Testis (tissue), 5 donors: ENCODE measurements around a stretch of chr9.

DNA sequence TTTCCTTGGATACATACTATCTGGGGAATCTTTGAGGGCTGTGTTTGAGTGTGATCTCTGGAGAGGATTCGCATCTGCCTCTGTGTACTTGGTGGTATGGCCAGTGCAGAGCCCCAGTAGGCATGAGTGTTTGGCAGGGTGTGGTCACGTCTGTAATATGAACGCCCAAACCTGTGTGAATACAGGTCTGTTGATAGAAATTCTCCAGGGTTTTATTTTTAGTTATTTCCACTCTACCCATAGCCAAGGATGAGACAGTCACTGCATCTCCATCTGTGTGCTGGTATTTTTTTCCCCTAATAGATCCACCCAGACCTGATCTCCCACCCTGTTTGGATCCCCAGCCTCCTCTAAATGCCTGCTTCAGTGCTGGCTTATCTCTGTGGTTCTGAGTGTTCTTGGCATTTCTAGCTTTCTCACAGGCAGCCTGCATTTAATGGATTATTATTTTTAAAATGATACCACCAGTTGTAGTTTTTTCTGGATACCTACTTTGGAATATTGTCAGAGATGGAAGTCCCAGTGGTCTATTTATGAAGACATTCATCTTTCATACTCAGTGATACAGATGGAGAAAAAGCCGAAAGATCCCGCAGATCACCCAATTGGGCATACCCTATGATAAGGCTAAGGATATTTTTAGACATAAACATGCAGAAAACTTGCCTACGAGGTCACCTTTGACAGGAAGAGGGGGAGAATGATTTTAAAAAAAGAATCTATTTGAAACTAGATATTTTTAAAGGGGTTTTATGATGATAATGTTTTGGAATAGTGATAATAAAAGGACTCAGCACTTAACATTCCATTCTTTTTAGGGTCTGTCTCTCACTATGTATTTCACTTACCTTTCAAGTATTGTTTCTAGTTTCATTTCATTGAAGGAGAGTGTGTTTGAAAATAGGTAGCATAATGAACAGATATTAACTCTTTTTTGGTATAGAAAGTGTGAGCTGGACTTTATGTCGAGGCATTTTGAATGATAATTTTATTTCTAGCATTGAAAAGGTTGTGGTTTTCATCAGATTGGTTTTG, 37.7 kb downstream of the TJP2 start:
- PRO-cap, 3 experiments: peak in 1 of 3 experiments; most common minus-strand start position 390 of the sequence (in 1)
- RAMPAGE, long total RNA, 2 experiments: no peak in any of the 2 experiments
- RRBS: no CpG with 5 or more reads among the region's 7 CpGs

GRCh38 chr9:69220658-69221406, 46.8 kb downstream of the TJP2 start:
- PRO-cap, 3 experiments: no peak in any of the 3 experiments
- RAMPAGE, long total RNA, 2 experiments: no peak in any of the 2 experiments
- RRBS: 25% methylated on average over 29 of the region's 58 CpGs

GRCh38 chr9:69247190-69247716, 73.2 kb downstream of the TJP2 start:
- PRO-cap, 3 experiments: no peak in any of the 3 experiments
- RAMPAGE, long total RNA, 2 experiments: no peak in any of the 2 experiments
- RRBS: no CpG with 5 or more reads among the region's 6 CpGs

DNA sequence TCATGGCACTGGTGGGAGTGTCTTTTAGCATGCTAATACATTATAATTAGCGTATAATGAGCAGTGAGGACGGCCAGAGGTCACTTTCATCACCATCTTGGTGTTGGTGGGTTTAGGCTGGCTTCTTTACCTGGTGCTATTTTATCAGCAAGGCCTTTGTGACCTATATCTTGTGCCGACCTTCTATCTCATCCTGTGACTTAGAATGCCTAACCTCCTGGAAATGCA, 17.8 kb upstream of the ENTREP1 start:
- PRO-cap, 3 experiments: no peak in any of the 3 experiments
- RAMPAGE, long total RNA, 2 experiments: no peak in any of the 2 experiments
- RRBS: no CpG with 5 or more reads among the region's 3 CpGs

- PRO-cap, 3 experiments: no peak in any of the 3 experiments
- RAMPAGE, long total RNA, 2 experiments: no peak in any of the 2 experiments
- RRBS: no CpG with 5 or more reads among the region's 8 CpGs
Measured at GRCh38 chr9:69307493-69308564, 17.2 kb upstream of the ENTREP1 start.

GRCh38 chr9:69397249-69397927, 72.4 kb downstream of the ENTREP1 start:
- PRO-cap, 3 experiments: no peak in any of the 3 experiments
- RAMPAGE, long total RNA, 2 experiments: no peak in any of the 2 experiments
- RRBS: no CpG with 5 or more reads among the region's 10 CpGs

GRCh38 chr9:69461119-69461652, 136.2 kb downstream of the ENTREP1 start:
- PRO-cap, 3 experiments: peak in 2 of 3 experiments; most common minus-strand start chr9:69461354 (in 2)
- RAMPAGE, long total RNA, 2 experiments: no peak in any of the 2 experiments
- RRBS: no CpG with 5 or more reads among the region's 6 CpGs

DNA sequence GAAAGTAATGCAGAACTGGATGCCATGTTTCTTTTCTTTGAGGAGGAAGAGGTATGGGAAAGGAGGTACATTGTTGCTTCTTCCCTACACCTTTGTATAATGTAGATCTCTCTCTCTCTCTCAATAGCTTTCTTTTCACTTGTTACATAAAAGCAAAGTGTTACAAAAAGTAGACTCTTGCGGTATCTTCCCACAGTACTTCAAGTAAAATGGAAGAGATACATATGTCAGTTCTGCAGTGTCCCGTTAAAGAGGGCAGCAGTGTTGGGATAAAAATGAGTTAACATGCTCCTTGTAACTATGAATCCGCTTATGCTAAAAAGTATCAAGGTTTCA, 942 bp downstream of the PTAR1 start:
- PRO-cap, 3 experiments: no peak in any of the 3 experiments
- RAMPAGE, long total RNA, 2 experiments: no peak in any of the 2 experiments
- RRBS: no CpG with 5 or more reads among the region's 3 CpGs

GRCh38 chr9:70065589-70065988, 21.9 kb downstream of the MAMDC2 start:
- PRO-cap, 3 experiments: peak in 1 of 3 experiments; most common minus-strand start chr9:70065707 (in 1)
- RAMPAGE, long total RNA, 2 experiments: no peak in any of the 2 experiments
- RRBS: no CpG with 5 or more reads among the region's 1 CpG

DNA sequence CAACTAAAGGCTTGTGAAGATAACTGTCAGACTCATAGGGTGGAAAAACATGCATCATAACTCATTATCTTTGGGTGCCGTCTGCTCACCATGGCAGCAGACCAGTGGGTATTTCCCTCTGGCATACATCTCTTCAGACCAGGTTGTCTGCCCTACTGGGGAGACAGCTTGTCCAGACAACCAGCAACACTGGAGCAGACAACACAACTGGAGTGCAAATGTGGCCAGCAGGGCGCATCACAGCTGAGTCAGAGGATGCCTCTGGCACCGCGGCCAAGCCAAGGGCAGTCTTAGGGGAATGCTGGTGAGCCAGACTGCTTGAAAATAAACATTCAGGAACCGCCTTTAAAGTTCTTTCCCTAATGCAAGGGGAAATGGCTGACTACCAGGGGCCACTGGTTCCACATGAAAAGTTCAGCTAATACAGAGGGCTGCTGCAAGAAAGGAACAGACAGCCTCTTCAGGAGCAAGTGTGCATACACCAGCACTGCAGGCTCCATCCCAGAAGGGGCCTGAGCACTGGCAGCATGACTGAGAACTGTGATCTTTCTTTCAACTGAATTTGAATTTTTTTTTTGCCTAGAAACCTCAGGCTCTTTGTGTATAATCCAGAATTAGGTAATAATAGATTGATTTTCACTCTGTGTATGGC, 77.3 kb downstream of the MAMDC2 start:
- PRO-cap, 3 experiments: peak in 1 of 3 experiments; most common plus-strand start position 360 of the sequence (in 1); most common minus-strand start position 191 of the sequence (in 1)
- RAMPAGE, long total RNA, 2 experiments: no peak in any of the 2 experiments
- RRBS: no CpG with 5 or more reads among the region's 5 CpGs

DNA sequence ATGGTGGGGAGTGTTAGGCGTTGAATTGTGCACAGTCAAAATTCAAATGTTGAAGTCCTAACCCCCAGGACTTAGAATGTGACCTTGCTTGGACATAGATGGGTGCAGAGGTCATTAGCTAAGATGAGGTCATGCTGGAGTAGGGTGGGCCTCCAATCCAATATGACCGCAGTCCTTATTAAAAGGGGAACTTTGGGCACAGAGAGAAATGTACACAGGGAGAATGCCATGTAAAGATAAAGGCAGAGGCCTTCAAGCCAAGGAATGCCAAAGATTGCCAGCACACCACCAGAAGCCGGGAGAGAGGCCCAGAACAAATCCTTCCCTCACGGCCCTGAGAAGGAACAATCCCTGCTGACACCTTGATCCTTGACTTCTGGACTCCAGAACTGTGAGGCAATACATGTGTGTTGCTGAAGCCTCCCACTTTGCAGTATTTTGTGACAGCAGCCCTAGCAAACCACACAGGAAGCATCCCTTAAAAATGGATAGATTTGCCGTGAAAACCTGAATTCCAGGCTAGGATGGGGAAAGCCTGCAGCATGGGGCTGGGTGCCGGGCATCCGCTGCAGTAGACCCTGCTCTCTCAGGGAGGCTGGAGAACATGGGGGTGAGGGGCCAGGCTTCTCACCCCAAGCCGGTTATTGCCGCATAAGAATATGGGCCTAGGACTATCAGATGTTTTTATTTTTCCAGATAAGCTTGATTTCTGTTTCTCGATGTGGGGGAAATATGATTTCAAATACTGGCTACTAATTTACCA, 80.1 kb downstream of the MAMDC2 start:
- PRO-cap, 3 experiments: peak in 1 of 3 experiments; most common plus-strand start position 510 of the sequence (in 1); most common minus-strand start position 299 of the sequence (in 1)
- RAMPAGE, long total RNA, 2 experiments: no peak in any of the 2 experiments
- RRBS: 81% methylated on average over 3 of the region's 10 CpGs

- PRO-cap, 3 experiments: no peak in any of the 3 experiments
- RAMPAGE, long total RNA, 2 experiments: no peak in any of the 2 experiments
- RRBS: no CpG with 5 or more reads among the region's 27 CpGs
Measured at GRCh38 chr9:70204503-70205373, 54.0 kb upstream of the SMC5 start.

- PRO-cap, 3 experiments: no peak in any of the 3 experiments
- RAMPAGE, long total RNA, 2 experiments: no peak in any of the 2 experiments
- RRBS: no CpG with 5 or more reads among the region's 2 CpGs
Measured at GRCh38 chr9:70205385-70206007, 53.3 kb upstream of the SMC5 start.

GRCh38 chr9:70218156-70218687, 40.6 kb upstream of the SMC5 start:
- PRO-cap, 3 experiments: no peak in any of the 3 experiments
- RAMPAGE, long total RNA, 2 experiments: no peak in any of the 2 experiments
- RRBS: no CpG with 5 or more reads among the region's 4 CpGs

DNA sequence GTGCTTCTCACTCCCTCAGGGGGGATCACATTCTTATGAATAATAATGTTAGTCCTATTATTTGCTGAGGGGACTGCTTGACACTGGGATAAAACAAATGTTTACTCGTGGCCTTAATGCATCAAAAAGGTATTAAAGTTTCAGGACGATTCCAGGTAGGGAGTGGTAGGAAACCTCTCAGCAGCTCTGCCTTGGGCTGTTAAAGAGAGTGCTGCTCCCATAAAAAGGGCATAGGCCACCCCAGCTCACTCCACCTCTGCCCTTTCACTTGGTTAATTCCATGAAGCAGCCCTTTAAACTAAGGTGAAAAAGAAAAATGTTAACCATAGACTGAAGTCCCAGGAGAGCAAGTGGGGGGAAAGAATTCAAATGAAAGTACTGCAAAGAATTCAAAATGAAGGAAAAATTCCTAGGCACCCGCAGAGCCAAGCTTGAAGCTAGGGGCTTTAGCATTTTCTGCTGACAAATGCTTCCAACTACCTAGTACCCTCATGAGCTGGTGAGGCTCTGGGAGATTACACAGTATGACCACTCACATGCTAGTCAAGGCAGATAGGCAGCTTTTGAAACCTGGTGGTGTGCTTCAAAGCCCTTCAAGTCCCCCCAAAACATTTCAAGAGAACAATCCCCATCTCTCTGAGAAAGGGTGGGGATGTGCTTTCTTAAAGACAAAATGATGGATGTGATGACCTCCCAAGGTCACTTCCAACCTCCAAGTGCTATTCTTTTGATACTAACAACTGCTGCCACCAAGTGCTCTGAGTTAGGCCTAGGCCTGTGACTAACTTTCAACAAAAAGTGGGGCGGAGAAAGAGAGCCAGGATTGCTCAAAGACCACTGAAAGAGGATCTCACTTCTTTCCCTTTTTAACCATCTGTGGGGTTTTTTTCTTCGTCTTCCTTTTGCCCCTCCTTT, 8.4 kb downstream of the KLF9 start:
- PRO-cap, 3 experiments: peak in 3 of 3 experiments; most common minus-strand start position 839 of the sequence (in 3)
- RAMPAGE, long total RNA, 2 experiments: no peak in any of the 2 experiments
- RRBS: no CpG with 5 or more reads among the region's 5 CpGs

DNA sequence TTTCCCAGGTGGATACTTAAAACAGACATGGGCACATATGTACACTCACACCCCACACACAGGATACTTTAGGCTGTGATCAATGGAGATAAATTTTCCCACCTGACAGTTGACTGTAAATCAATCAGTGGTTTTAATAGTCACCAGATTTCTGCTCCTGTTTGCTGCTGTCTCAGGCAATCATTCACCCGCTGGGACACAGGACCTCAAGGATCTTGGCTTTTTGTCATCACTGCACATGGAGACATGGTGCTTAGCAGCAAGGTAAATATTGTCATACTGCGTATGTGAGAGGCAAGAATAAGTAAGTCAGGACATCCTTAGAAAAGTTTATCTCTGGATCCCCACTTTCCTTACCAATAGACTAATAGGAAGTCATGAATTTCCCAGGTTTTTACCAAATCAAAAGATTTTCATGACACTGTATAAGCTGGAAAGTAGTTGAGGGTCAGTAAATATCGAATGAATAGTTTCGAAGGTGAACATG, 60.8 kb upstream of the KLF9 start:
- PRO-cap, 3 experiments: no peak in any of the 3 experiments
- RAMPAGE, long total RNA, 2 experiments: no peak in any of the 2 experiments
- RRBS: no CpG with 5 or more reads among the region's 4 CpGs

- PRO-cap, 3 experiments: no peak in any of the 3 experiments
- RAMPAGE, long total RNA, 2 experiments: no peak in any of the 2 experiments
- RRBS: no CpG with 5 or more reads among the region's 1 CpG
Measured at GRCh38 chr9:70481539-70481815, 67.0 kb upstream of the KLF9 start.

DNA sequence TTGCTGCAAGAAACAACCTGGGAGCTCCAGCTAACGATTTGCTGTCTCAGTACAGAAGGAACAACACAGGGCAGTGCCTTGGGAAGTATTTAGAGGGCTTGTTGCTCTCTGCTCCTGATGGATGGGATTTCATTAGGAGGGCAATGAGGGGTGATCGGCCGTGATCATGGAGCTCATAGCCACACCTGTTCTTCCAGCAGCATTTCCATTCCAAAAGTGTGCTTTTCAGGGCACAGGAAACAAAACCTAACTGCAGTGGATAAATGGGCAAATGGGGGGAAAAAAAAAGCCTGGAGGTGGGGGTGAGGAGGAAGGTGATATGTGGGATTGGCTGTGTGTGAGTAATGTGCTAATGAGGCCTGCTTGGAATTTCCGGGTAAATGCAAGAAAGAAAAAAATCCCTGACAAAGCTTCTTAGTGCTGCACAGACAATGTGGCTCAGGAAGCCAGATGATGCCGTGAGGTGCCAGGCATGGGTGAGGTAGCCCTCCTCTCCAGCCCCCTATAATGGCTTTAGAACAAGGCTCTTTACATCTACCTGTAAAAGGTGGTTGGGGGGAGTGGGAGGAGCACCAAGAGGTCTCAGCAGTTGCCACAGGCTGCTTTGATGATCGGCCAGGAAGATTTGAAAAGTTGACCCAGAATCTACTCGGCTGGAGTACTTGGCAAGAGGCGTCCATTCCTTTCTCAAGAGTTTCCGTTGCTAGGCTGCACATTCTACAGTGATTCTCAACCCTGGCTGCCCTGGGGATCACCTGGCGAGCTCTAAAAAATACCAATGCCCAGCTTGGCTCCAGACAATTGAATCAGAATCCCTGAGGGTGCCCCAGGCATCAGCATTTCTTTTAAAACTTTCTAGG, 139.6 kb upstream of the KLF9 start:
- PRO-cap, 3 experiments: no peak in any of the 3 experiments
- RAMPAGE, long total RNA, 2 experiments: no peak in any of the 2 experiments
- RRBS: no CpG with 5 or more reads among the region's 10 CpGs

GRCh38 chr9:70602323-70602834, 187.9 kb upstream of the KLF9 start:
- PRO-cap, 3 experiments: peak in 1 of 3 experiments; most common minus-strand start chr9:70602515 (in 1)
- RAMPAGE, long total RNA, 2 experiments: no peak in any of the 2 experiments
- RRBS: no CpG with 5 or more reads among the region's 2 CpGs

GRCh38 chr9:70613279-70613880, 198.9 kb upstream of the KLF9 start:
- PRO-cap, 3 experiments: no peak in any of the 3 experiments
- RAMPAGE, long total RNA, 2 experiments: no peak in any of the 2 experiments
- RRBS: no CpG with 5 or more reads among the region's 3 CpGs